Mammary microvascular endothelial cell (primary cell): ENCODE data around the gene ENO3.

- RAMPAGE, long total RNA: no peak
Observed at GRCh38 chr17:4019491-4020091, 55.4 kb upstream of the ATP2A3 start.

- RAMPAGE, long total RNA: no peak
Observed at GRCh38 chr17:4100785-4101884, 41.7 kb downstream of the ZZEF1 start.

DNA sequence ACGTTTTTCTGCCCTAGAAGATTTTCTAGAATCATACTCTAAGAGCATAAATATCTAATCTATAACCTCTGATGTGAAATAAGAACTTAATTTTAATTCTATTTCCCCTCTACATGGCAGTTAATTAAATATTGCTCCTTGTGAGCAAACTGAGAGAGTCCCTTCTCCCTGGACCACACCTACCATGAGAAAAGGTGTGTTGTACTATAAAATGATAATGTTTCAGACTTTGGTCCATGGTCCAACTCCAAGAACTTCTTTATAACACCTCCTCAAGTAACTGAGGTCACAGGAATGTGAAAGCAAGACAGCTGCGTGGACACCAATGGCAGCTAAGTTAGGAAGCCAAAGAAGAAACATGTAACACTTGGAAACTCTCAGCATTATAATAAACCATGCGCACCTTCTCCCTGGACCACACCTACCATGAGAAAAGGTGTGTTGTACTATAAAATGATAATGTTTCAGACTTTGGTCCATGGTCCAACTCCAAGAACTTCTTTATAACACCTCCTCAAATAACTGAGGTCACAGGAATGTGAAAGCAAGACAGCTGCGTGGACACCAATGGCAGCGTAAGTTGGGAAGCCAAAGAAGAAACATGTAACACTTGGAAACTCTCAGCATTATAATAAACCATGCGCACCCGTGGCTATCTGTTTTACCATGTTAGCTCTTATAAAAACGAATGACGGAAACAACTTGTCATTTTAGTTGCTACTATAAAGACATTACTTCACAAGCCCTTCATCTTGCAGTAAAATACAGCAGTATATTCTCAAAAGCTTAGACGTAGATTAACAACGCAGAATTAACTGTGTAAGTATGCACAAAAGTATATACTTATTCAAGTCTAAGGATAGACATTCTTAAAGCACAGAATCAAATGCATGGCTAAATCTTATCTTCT is 3.8 kb downstream of the ZZEF1 start:
- RAMPAGE, long total RNA: no peak

- RAMPAGE, long total RNA: no peak
Observed at GRCh38 chr17:4160095-4160450, 17.1 kb downstream of the CYB5D2 start.

- RAMPAGE, long total RNA: no peak
Observed at GRCh38 chr17:4162699-4163630, 20.0 kb downstream of the CYB5D2 start.

DNA sequence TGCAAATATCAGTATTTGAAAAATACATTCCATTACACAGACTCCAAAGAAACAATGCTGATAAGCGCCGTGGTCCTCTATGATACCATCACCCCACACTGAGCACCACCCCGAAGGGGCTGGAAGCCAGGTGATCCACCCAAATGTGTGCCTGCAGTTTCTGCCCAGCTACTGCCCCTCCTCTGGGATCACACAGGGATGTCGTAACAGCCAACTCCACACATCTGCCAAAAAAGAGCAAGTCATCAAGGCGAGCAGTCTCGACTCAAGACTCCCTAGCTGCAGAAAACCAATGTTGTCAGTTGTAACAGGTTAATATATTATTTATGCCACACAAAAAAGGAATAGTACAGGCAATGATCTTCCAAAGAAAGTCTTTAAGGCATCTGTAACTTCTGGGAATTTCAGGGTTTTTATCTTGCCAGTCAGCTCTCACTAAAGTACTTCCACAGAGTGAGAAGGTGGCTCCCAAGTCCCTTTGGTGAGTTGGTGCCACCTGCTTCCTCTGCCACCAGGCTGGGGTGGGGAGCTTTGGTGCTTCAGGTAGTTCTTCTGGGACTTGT is 21.0 kb downstream of the CYB5D2 start:
- RAMPAGE, long total RNA: no peak

- RAMPAGE, long total RNA: no peak
Observed at GRCh38 chr17:4167851-4168050, 24.8 kb downstream of the CYB5D2 start.

- RAMPAGE, long total RNA: no peak
Observed at GRCh38 chr17:4268236-4268711, 4.5 kb upstream of the ANKFY1 start.

DNA sequence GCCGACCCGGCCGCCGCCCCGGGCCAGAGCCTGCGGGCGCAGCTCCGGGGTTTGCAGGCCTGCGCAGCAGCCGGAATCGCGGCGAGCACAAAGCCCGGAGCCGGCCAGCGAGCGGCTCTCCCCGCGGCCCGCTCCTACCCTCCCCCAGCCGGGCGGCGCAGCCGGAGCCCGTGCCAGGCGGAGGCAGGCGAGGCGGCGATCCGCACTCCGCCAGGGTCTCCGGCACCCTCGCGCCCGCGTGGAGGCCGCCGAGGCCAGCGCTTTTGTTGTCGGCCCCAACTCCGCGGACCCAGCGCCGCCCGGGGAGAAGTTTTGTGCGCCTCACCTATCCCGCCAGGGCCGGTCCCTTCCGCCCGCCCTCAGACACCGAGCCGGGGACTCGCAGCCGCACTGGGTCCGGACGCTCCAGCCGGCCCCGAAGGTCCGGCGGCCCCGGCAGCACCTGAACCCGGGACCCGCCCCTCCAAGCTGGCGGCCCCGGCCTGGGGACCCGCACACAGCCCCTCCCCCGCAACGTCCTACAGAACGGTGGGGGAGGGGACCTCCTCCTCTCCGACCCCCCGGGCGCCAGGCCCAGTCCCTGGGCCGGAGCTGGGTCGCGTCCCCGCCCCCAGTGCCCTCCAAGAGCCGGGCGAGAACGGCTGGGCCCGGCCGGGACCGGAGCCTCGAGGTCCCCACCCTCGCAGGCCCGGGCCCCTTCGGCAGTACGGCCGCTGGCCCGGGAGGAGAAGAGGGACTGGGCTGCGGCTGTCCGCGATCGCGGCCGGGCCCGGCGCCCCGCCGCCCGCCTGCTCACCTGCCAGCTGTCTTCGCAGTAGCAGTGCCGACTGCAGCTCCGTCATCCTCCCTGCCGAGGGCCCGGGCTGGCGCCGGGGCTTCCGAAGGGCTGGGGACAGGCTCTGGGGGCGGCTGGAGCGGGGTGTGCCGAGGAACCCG is 732 bp downstream of the UBE2G1 start:
- RAMPAGE, long total RNA: no peak

GRCh38 chr17:4426655-4427114 is 7.1 kb upstream of the SPNS3 start:
- RAMPAGE, long total RNA: no peak

DNA sequence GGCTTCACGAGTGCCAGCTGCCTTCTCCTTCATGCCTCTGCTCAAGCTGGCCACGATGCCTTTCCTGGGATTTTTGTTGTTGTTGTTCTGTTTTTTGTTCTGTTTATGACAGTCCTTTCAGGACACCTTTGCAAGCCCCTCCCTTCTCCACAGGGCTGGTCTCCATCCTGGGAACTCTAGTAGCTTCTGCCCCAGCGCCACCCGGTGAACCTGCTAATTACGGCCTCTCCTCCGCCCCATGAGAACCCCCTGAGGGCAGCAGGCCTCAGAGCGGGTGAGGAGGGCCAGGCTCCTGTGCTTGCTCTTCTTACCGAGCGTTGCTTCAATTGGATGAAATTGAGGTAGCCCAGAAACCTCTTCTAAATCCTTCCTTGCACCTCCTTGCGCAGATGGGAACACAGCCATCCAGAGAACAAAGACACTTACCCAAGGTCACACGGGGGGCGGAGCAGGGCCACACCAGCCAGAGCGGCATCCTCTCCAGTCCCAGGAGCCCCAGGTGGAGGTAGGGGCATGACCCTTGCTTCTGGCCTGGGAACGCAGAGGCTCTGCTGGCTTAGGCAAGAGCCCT is 4.1 kb downstream of the SPNS2 start:
- RAMPAGE, long total RNA: no peak

- RAMPAGE, long total RNA: no peak
Observed at GRCh38 chr17:4576599-4577320, 7.6 kb upstream of the SMTNL2 start.

- RAMPAGE, long total RNA: no peak
Observed at GRCh38 chr17:4594678-4595527, 10.6 kb downstream of the SMTNL2 start.

DNA sequence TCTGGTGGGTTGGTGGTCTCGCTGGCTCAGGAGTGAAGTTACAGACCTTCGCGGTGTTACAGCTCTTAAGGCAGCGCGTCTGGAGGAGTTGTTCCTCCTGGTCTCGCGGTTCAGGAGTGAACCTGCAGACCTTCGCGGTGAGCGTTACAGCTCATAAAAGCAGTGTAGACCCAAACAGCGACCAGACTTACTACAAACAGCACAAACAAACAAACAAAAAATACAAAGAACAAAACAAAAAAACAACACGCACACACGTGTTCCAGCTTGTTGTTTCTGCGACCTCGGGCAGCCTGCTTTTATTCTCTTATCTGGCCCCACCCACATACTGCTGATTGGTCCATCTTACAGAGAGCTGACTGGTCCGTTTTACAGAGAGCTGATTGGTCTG is 14.3 kb upstream of the ALOX15 start:
- RAMPAGE, long total RNA: no peak

- RAMPAGE, long total RNA: no peak
Observed at GRCh38 chr17:4704520-4704718, 482 bp upstream of the PELP1 start.

DNA sequence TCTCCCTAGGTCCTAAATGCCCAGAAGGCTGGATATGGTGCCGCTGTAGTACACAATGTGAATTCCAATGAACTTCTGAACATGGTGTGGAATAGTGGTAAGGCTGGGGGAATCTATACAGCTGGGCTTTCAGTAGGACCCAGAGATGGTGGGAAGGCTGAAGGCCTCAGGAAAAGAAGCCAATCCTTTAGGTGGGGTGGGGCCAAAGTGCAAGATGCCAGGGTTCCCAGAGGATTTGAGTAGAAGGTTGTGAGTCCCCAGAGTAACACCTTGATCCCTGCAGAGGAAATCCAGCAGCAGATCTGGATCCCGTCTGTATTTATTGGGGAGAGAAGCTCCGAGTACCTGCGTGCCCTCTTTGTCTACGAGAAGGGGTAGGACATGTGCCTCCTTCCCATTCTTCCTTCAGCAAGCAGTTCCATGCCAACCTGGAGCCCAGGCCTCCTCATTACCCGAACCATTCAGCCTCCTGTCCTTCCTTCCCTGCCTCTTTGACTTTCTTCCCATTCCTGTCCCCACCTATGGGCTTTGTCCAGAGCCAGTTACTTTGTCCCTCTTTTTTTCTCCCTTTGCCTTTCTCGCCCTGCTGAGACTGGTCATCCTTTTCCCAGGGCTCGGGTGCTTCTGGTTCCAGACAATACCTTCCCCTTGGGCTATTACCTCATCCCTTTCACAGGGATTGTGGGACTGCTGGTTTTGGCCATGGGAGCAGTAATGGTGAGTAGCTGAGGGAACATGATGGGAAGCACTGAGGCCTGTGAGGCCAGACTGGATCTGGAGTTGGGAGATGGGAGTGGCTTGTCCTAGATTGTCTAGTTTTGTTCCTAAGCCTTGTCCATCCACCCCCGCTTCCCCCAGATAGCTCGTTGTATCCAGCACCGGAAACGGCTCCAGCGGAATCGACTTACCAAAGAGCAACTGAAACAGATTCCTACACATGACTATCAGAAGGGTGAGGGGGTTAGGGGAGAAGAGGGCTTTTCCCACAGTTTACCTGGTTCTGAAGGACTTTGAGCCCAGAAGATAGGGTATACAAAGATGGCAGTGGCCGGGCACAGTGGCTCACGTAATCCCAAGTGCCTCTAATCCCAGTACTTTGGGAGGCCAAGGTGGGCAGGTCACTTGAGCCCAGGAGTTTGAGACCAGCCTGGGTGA is 2.9 kb downstream of the RNF167 start:
- RAMPAGE, long total RNA: no peak

DNA sequence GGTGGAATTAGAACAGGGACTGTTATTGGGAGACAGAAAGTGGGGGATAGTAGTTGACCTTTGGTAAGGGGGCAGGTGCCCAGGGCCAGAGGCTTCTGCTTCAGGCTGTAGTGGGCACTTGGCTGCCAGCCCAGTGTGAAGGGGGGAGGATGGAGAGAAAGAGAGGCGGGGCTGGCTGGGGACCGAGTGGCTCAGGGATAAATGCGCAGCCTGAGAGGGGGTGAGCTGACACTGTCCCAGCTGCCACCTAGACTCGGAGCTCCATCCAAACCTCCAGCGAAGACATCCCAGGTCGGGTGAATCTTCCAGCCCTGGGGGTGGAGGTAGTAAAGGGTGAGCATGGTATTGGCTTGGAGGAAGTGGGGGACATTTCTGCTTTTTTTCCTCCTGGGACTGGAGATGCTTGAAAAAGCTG is at the start of gene ENO3:
Gene ENO3, plus strand, starts transcription at position 228 of the 415 bp plus-strand sequence.
- RAMPAGE, long total RNA: no peak

- RAMPAGE, long total RNA: no peak
Observed at GRCh38 chr17:4951307-4951461, 265 bp downstream of the ENO3 start.

DNA sequence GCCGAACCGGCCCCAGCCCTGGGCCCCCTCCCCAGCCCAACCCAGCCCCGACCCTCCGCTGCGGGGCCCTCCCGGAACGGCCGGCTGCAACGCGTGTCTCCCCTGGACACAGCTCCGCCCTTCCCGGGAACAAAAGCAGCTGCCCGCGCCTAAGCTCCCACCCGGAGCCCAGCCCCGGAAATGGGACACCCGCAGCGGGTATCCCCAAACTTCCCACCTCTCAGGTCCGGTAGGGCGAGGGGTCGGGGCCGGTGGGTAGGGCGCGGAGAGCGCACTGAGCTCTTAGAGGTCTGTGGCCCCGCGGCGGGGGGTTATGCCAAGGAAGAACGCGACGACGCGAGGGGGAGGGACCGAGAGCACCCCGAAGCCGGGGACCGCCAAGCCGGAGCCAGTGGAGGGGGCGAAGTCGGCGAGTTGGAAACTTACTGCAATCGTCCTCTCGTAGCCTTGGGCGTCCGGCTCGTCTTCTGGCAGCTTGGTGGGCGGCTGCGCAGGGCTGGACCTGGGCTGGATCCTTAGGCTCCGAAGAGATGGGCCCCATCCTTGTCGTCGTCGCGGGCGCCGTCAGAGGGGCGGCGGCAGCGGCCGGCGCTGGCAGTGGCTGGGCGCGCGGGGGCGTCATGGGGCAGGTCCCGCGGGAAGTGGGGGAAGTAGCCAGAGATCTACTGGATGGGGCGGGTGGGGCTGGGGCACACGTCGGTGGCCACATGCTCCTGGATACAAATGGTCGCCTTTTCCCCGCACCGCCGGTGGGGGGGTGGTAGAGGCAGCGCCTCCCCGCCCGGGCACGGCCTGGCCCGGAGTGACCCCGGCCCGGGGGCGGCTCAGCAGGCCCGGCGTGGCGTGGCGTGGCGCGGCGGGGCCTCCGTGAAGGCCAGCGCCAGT is 7.0 kb downstream of the USP6 start:
- RAMPAGE, long total RNA: no peak

DNA sequence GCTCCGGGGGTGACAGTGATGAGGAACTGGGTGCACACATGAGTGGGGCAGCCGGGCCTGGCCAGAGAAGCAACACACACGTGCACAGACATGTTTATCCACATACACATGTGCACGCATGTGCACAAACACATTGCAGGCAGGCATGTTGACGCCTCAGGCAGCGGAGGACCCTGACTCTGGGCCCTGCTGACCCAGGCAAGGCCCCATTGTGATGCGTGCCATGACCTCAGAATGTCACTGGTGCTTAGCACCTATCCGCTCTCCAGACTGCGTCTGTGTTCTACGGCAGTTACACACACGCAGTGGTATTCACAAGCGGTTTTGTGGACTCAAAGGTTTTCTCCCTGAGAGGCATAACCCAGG is 12.7 kb downstream of the USP6 start:
- RAMPAGE, long total RNA: no peak